Jurkat, Clone E6-1 (cell line): ENCODE results near the gene NGLY1.

DNA sequence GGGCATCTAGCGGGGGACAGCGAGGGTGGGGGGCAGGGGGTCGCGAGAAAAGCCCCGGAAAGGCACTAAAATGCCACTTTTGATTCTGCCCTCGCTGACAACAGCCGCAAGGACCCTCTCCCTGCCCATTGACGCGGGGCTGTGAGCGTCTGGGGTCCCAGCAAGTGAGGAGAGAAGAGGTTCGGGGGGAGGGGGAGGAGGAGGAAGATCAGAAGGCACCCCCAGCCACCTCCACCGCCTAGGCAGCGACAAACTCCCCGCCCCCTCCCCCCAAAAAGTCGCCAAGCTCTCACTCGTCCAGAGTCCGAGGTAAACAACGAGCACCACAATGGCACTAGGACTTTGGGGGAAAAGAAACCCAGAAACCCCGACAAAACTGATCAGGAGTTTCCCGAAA, 744 bp downstream of the SATB1 start:
- RRBS, result no CpG with 5 or more reads among the region's 20 CpGs

- RRBS, result no CpG with 5 or more reads among the region's 22 CpGs
Measured at GRCh38 chr3:18516012-18516674, 91.0 kb upstream of the SATB1 start.

GRCh38 chr3:18694156-18694532, 269.0 kb upstream of the SATB1 start:
- RRBS, result no CpG with 5 or more reads among the region's 7 CpGs

DNA sequence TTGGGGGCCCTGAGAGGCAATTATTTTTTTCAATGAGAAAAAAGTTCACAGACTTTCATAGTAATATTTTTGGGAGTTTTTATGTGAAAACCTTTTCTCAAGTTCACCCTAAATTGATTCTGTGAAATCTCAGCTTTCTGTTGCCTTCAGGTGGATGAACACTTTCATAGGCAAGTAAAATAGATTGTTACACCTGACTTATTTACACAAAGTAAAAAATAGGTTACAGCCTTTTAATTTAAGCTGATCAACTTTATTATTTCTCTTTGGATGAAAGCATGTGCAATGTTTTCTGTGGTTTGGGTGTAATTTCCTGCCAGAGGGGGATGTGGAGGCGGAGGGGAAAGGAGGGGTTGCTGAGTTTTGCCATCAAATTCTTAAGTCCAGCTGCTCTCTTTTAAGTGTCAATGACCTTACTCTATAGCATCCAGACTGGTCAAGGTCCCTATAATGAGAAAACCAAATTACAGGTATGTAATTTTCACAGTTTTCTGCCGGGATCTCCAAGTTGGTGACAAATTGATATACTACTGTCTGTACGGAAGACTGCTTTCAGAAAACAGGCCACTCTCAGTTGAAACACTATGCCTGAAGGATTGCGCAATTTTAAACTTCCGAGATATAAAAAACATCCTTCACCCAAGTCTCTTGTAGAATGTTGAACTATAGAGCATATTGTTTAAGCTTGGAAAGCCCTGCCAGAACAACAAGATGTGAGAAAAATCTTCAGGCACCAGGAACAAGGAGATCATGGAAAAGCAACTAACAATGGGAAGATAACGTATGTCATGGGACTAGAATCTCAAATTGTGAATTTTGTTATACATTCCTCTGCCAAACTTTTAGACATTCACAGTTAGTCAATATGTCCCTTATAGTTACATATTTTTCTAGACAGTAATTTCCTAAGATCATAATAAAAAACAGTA, 300.5 kb upstream of the SATB1 start:
- RRBS, result no CpG with 5 or more reads among the region's 6 CpGs

DNA sequence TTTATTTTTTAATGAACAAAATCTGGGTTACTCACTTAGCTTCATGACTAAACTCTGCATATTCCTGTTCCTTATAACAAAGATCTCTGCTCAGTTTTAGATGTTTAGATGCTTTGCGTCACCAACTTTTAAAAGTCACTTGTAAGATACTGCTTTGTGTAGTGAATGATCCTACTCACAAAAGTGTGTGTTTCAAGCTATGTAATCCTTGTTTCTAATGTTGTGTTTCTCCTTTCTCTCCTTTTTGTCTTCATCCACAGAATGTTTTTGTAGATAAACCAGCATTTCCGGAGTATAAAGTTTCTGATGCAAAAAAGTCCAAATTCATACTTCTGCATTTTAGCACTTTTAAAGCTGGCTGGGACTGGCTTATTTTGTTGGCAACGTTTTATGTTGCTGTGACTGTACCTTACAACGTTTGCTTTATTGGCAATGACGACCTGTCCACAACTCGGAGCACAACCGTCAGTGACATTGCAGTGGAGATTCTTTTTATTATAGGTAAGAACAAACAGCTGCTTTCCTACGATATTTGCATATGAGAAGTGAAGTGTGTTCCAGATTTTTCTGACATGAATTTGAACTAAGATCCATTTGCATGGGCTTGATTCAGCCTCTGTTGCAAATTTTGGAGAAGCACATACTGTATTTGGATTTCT, 199.3 kb downstream of the KCNH8 start:
- RRBS, result no CpG with 5 or more reads among the region's 8 CpGs

DNA sequence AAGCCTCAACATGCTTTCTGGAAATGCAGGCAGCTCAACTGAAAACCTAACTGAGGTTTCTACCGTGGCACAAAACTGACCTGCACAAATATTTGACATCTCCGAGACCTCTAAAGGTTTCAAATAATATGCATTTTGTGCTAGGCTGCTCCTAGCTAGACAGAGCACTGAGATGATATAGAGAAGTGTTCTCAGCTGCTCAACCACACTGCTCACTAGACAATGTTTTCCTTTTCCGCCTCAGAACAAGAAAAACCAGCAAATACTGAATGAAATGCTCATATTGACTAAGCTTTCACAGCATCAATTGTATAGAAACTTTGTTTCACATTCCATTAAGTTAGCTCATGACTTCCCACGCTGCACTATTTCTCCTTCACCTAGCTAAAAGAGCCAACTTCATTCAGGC, 788 bp downstream of the ZNF385D start:
- RRBS, result no CpG with 5 or more reads among the region's 4 CpGs

DNA sequence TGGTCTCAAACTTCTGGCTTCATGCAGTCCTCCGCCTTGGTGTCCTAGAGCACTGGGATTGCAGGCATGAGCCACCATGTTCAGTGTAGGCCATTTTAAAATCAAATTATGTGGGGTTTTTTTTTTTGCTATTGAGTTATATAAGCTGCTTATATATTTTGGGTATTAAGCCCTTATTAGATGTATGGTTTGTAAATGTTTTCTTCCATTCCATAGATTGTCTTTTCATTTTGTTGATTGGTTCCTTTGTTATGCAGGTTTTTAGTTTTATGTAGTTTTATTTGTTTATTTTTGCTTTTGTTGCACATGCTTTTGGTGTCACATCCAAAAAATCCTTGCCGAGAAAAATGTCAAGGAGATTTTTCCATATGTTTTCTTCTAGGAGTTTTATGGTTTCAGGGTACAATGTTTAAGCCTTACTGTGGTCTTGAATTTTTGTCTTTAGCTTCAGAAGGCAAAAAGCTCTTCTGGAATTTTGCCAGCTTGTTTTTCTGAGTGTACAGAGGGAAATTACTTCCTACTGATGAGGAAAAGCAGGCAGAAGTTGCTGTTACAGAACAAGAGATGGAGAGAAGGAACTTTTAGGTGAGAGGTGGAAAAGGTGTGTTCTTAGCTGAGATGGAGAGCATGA, 59.5 kb downstream of the UBE2E2 start:
- RRBS, result no CpG with 5 or more reads among the region's 2 CpGs

DNA sequence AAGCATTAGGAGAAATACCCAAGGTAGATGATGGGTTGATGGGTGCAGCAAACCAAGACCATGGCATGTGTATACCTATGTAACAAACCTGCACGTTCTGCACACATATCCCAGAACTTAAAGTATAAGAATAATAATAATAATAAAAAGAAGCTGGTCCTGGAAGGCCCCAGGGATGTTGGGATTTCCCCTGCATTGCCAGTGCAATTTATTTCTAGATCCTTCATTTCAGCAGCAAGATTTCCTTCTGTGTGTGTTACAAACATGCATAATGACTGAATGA, 186.9 kb upstream of the UBE2E1 start:
- RRBS, result no CpG with 5 or more reads among the region's 1 CpG

GRCh38 chr3:23918393-23918691, 1.4 kb downstream of the RPL15 start:
- RRBS, result no CpG with 5 or more reads among the region's 12 CpGs

DNA sequence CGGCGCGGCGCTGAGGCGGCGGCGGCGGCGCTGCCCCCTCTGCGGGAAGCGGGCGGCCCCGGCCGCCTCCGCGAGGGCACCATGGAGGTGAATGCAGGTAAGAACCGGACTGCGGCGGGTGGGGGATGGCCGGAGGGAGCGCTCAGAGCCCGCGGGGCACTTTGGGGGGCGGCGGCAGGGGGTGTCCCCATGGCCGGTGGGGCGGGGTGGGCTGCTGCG, 321 bp downstream of the NR1D2 start:
- RRBS, result 2% methylated on average over 24 of the region's 28 CpGs

GRCh38 chr3:23958656-23959495, 13.8 kb downstream of the NR1D2 start:
- RRBS, result no CpG with 5 or more reads among the region's 10 CpGs

DNA sequence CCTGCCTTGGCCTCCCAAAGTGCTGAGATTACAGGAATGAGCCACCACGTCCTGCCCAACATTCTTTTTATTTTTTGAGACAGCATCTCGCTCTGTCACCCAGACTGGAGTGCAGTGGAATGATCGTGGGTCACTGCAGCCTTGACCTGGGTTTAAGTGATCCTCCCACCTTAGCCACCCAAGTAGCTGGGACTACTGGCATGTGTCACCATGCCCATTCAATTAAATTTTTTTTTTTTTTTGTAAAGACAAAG, 29.9 kb downstream of the NR1D2 start:
- RRBS, result no CpG with 5 or more reads among the region's 3 CpGs

DNA sequence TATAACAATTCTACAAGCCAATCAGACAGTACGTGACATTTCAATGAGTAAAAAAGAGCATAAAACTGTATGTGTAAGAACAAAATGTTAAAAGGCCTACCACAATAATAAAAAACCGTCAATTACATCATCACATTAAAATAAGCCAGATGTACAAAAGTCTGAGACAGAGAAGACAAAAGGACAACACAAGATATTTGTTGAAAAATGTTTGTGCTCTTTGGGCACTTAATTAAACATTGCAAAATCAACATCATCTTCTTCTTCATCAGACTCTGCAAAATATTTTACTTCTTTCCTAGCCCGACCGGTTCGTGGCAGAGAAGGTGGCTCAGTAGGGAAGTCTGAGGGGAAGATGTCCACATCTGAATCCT, 66.6 kb downstream of the TOP2B start:
- RRBS, result no CpG with 5 or more reads among the region's 5 CpGs

DNA sequence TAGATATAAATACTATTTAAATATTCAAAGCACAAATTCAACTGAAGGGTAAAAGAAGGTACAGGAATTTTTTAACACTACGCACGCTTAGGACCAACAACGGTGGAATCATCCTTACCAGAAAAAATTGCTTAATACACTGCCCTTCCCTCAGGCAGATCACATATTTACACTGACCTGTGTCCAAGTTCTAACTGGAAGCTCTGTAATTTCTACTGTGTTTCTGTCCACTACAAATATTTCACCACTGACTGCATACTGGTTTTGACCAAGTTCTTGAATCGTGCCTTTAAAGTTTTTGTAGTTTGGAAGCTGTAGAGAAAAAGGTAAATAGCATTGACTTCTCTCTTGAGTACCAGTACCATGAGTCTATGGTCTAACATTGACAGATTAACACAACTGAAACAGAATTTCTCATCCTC, 44.2 kb downstream of the TOP2B start:
- RRBS, result no CpG with 5 or more reads among the region's 4 CpGs

DNA sequence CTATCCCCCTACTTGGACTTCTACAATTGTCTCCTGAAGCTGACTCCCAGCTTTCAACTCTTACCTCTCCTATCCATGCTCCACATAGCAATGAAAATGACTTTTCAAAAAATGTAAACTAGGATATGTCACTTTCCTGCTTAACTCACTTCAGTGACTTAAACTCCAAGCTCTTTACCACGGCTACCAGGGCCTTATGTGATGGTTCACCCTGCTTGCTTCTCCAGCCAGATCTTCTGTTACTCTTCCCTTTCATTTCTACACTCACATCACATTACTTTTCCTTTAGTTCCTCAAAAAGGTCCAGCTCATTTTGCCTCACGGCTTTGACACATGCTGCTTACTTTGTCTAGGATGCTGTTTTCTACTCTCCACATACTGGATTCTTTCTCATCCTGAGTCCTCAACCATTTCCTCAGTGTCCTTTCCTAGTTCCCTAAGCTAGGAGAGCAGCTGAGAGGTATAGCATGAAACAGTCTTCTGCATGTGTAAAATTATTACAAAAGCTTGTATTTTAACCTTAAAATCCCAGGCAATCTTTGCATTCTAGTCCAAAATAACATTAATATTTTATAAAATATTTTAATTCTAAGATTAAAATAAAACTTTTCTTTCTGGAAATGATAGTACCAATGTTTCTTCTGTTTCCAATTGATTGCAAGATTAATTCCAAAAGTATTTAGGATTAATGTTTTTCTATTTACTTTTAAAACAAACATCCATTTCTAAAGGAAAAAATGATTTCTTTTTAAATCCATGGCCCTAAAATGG, 53.5 kb downstream of the NGLY1 start:
- RRBS, result no CpG with 5 or more reads among the region's 2 CpGs

DNA sequence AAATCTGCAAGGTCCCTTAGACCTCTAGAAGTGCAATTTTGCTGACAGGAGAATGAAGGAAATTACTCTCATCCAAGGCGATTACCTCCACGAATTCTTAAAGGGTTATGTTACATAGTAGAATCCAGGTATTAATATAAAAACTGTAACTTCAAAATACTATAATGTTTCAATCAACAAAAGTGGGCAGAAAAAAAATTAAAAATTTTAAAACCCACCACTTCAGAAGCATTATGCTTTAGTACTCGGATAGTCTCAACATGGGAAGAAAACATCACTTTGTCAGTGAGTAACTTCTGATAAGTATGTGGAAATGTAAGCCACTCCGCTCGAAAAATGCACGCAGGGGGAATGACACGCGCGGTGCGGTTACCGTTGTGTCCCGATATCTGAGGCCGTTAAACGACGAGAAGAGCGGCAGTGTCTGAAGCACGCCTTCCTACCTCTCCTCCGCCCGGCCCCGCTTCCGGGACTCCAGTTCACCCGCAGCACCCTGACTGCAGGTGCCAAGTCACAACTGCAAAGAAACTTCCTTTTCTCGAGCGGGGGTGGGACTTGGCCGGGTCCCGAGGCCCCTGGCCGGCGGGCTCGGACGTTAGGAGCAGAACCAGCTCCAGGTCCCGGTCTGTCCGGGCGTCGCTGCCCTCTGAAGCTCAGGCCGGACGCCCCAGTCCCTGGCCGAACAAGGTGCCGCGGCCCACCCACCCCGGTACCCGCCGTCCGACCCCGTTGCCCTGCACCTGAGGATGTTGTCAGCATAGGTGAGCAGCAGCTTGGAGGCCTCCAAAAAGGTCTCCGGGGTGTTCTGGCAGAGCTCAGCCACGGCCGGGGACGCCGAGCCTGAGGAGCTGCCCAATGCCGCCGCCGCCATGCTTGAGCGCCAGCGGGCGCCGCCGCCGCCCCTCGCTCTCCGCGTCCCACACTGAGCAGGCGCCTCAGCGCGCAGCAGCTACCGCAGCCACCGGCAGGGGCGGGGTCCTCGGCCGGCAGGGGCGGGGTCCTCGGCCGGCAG, at the start of gene NGLY1:
NGLY1 (minus strand) TSS at position 924 of the 1,012 bp plus-strand sequence.
- RRBS, result 1% methylated on average over 21 of the region's 72 CpGs

DNA sequence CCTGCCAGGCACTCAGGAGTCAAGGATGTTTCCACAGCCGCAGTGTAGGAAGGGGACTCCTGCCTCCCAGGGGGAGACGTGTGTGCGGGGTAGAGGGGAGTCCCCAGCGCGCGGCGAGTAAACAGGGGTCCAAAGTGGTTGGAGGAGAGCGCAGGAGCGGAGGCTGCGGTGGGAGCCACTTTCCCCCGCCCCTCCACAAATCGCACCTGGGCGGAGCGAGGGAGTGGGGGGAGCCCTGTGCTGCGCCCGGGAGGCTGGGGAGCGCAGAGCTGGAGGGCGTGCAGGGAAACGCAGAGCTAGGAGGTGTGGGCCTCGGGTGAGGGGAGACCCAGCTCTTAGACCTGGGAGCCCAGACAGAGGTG, 1.8 kb downstream of the LRRC3B start:
- RRBS, result no CpG with 5 or more reads among the region's 20 CpGs

DNA sequence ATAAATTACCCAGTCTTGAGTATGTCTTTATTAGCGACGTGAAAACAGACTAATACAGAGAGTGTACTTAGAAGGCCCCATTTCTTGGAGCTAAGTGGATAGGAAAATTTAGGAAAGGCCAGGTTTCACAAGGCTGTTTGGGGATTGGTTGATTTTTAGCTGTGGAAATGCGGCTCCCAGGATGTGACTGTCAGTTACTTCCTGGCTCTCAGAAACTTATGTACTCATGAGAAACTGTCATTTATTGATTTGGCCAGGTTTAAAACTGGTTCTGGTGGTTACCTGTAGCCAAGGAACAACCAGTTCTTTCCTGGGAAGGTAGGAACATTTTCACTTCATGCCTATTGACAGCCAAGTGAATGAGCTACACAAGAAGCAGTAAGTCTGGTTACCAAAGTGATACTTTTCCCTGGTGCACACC, 39.9 kb downstream of the NEK10 start:
- RRBS, result no CpG with 5 or more reads among the region's 3 CpGs

- RRBS, result no CpG with 5 or more reads among the region's 16 CpGs
Measured at GRCh38 chr3:27345399-27346655, 23.4 kb downstream of the NEK10 start.

- RRBS, result no CpG with 5 or more reads among the region's 5 CpGs
Measured at GRCh38 chr3:27394326-27395000, 25.3 kb upstream of the NEK10 start.